ENCODE results near the genes PABPC4L and NAA15.

DNA sequence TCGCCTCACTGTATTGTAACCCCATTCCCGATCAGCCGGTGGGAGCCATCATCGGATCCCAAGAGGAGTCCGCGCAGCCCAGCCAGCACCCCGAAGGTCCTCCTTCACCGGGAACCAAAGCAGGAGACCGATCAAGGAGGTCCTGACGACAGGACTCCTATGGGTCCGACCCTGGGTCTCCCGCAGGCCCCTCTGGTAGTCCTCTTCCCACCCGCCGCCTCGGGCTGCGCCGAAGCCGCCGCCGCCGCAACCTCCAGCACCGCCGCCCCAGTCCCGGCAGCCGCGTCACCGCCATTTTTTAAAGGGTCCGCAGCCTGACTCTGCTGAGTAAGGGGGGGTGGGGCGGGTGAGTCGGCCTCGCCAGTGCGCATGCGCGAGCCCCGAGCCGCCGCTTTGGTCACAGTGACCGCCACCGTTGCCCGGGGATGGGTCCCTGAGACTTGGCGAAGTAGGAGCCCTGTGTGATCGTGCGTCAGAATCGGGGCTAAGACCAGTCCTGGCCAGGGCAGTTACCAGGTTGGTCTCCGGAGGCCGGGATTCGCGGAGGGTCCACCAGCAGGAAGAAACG, 1419.3 kb upstream of the PCDH10 start:
- PRO-cap, 4 experiments, result no peak in any of the 4 experiments
- RAMPAGE, long total RNA, 2 experiments, result no peak in any of the 2 experiments

GRCh38 chr4:134201240-134202357, at the start of gene PABPC4L:
TSS of gene PABPC4L (minus strand) at chr4:134201789.
- PRO-cap, 4 experiments, result peak in 4 of 4 experiments; most common minus-strand start chr4:134201789 (in 4)
- RAMPAGE, long total RNA, 2 experiments, result no peak in any of the 2 experiments

DNA sequence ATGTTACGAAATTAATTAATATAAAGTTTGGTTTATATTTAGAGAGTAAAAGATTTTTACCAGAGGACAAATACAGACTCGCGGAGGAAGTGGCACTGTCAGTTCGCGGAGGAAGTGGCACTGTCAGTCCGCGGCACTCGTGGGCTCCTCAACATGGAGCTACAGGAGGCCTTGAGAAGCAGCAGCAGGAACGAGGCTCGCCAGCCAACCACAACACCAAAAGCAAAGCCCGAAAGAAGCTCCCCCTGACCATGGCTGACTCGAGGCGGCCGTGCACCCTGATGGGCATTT, 125.3 kb upstream of the PABPC4L start:
- PRO-cap, 4 experiments, result no peak in any of the 4 experiments
- RAMPAGE, long total RNA, 2 experiments, result no peak in any of the 2 experiments

DNA sequence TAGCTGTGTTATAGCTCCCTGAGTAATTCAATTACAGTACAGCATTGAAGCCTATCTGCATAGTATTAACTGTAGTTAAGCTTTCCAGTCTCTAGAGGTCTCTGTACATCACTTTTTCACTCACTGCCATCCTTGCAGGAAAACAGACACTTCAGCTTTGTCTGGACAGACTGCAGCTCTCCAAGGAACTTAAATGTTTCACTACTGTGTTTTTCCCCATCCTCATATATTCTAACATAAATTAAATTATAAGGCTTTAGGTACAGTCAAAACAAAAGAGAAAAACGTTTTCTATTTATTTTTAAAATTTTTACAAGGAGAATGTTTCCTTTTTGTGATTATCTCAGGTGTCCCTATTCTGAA, 407.9 kb downstream of the PCDH18 start:
- PRO-cap, 4 experiments, result no peak in any of the 4 experiments
- RAMPAGE, long total RNA, 2 experiments, result no peak in any of the 2 experiments

GRCh38 chr4:137700591-137701170, 168.4 kb upstream of the PCDH18 start:
- PRO-cap, 4 experiments, result peak in 3 of 4 experiments; most common plus-strand start chr4:137701037 (in 2); most common minus-strand start chr4:137700865 (in 3)
- RAMPAGE, long total RNA, 2 experiments, result no peak in any of the 2 experiments

GRCh38 chr4:138090373-138090941, 151.7 kb downstream of the SLC7A11 start:
- PRO-cap, 4 experiments, result no peak in any of the 4 experiments
- RAMPAGE, long total RNA, 2 experiments, result no peak in any of the 2 experiments

- PRO-cap, 4 experiments, result no peak in any of the 4 experiments
- RAMPAGE, long total RNA, 2 experiments, result no peak in any of the 2 experiments
Observed at GRCh38 chr4:138112660-138113656, 129.2 kb downstream of the SLC7A11 start.

GRCh38 chr4:138334499-138334872, 92.3 kb upstream of the SLC7A11 start:
- PRO-cap, 4 experiments, result no peak in any of the 4 experiments
- RAMPAGE, long total RNA, 2 experiments, result no peak in any of the 2 experiments

GRCh38 chr4:138910446-138911434, 104.8 kb upstream of the NOCT start:
- PRO-cap, 4 experiments, result peak in 4 of 4 experiments; most common plus-strand start chr4:138911251 (in 3); most common minus-strand start chr4:138910905 (in 1)
- RAMPAGE, long total RNA, 2 experiments, result no peak in any of the 2 experiments

DNA sequence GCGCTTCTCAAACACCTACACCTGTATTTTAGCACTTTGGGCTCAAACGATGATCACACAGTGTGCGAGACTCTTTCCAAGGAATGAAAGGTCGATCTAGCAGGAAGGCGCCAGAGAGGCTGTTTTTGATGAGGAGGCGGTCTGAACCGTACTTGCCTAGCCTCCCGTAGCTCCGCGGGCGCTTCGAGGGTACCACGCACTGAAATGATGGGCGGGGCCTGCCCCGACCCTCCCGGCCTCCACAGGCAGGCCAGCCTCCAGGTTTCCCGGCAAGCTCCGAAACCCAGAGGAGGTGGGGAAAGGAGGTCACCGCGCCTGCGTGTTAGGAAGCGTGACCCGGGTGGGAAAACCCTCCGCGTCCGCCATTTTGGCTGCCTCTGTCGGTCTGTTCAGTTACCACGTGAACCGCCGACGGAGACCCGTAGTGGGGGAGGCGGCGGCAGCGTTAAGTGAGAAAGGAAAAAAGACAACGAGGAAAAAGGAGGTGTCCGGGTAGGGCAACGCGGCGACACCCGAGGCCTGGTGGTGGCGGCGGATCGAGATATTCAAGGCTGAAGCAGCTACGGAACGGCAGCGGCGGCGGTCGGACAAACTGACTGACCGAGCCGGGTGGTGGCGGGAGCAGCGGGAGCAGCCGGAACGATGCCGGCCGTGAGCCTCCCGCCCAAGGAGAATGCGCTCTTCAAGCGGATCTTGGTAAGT, at the start of gene NAA15:
Gene NAA15 (plus strand): TSS at position 370 of the 702 bp plus-strand sequence.
- PRO-cap, 4 experiments, result peak in 4 of 4 experiments; most common plus-strand start position 392 of the sequence (in 4); most common minus-strand start position 143 of the sequence (in 2)
- RAMPAGE, long total RNA, 2 experiments, result start-site peak on the plus strand in 2 of 2 experiments, centred at position 386 of the sequence, 40 to 146 reads per replicate

GRCh38 chr4:139387639-139388912, 65.8 kb upstream of the RAB33B start:
- PRO-cap, 4 experiments, result no peak in any of the 4 experiments
- RAMPAGE, long total RNA, 2 experiments, result no peak in any of the 2 experiments

DNA sequence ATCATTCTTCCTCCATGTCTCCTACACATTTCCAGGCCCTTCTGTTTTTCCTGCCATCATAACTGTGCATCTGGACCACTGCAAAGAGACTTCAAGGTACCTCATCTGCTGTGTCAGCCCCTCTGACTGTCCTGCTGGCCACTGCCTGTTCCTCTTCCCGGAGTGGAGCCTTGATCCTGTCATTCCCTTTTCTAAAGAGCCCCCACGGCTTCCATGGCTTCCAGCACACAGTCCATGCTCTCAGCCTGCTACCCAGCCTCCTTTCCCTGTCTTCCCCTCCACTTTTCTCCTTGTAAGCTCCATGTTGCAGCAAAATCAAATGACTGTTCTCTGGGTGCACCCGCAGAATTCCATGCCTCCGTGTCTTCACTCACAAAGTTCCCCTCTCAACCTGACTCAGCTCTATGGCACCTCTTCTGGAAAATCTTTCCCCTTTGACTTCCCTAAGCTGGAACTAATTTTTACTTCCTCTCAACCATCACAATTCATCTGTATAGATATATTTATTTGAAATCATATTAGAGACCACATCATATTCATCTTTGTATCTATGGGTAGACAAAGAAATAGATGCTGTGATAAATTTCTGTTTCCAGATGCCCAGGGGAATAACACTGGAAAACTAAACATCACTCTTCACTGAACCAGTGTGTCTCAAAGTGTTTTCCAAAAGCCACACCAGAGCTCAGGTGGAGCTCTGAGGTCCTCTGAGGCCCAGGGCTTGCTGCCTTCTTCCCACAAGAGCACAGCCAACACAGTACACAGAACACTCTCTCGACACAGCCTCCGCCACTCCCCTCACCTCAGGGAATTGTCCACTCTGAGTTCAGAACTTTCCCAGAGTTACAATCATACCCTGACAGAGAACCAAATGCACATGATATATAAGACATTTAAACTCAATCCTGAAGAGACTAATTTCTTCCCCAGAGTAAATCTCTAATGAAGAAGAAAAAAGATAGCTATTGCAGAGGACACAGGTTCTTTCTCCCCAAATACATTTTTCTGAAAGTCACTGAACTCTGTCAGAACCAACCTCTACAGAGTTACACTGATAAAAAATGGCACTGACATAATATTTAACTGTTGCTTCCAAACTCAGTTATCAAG, 3.3 kb downstream of the SETD7 start:
- PRO-cap, 4 experiments, result no peak in any of the 4 experiments
- RAMPAGE, long total RNA, 2 experiments, result no peak in any of the 2 experiments

DNA sequence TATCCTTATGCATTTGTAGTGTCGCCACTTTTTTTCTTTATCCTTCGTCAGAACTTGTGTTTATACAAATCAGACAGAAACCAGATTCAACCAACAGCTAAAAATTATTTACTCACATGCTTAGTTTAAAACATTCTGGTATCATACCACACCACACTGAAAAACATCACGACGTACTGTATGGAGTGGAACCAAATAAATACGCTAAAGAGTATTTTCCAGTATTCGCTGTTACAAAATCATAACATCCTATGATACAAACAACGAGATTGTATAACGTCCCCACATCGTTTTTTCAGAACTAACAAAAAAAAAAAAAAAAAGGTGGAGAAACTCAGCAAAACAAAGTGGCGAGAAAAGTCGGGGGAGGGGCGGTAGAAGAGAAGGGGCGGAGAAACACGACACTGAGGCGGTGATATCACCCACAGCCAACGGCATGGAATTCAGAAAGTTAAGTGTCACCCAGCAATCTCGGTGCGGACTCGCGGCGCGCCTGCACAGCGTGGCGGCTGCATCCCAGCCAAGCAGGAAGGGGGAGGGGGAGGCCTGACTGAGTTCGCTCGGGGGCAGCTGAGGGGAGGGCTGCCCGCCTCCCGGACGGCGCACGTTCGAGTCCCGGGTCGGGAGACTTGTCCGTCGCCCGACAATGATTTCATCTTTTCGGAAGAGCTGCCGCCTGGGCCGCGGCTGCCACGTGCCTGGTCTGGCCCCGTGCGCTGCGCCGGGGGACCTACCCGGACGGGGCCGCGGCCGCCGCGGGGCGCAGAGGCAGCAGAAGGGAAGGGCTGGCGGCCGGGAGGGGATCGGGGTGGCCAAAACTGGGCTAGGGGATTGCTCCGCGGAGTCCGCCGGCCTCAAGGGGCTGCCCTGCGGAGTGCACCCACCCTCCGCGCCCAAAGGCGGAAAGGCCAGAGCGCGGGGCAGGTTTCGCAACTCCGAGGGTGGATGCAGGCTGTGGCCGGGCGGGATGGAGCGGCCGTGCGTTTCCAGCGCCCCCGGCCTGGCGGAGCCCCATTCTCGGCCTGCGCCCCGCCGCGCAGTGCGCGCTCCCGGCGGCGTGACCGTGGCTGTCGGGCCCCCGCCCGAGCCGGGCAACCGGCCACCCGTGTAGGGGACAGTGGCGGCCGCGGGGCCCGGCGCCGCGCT, 769 bp downstream of the SETD7 start:
- PRO-cap, 4 experiments, result peak in 4 of 4 experiments; most common plus-strand start position 468 of the sequence (in 4); most common minus-strand start position 901 of the sequence (in 4)
- RAMPAGE, long total RNA, 2 experiments, result no peak in any of the 2 experiments

GRCh38 chr4:139740118-139740993, 74.7 kb downstream of the MGST2 start:
- PRO-cap, 4 experiments, result peak in 4 of 4 experiments; most common plus-strand start chr4:139740691 (in 3); most common minus-strand start chr4:139740606 (in 3)
- RAMPAGE, long total RNA, 2 experiments, result no peak in any of the 2 experiments

- PRO-cap, 4 experiments, result no peak in any of the 4 experiments
- RAMPAGE, long total RNA, 2 experiments, result no peak in any of the 2 experiments
Observed at GRCh38 chr4:139764046-139764550, 98.5 kb downstream of the MGST2 start.

GRCh38 chr4:139819837-139820304, 154.3 kb downstream of the MGST2 start:
- PRO-cap, 4 experiments, result no peak in any of the 4 experiments
- RAMPAGE, long total RNA, 2 experiments, result start-site peak on the minus strand in 1 of 2 experiments, at chr4:139820215-139820230 at its widest, 6 reads per replicate

DNA sequence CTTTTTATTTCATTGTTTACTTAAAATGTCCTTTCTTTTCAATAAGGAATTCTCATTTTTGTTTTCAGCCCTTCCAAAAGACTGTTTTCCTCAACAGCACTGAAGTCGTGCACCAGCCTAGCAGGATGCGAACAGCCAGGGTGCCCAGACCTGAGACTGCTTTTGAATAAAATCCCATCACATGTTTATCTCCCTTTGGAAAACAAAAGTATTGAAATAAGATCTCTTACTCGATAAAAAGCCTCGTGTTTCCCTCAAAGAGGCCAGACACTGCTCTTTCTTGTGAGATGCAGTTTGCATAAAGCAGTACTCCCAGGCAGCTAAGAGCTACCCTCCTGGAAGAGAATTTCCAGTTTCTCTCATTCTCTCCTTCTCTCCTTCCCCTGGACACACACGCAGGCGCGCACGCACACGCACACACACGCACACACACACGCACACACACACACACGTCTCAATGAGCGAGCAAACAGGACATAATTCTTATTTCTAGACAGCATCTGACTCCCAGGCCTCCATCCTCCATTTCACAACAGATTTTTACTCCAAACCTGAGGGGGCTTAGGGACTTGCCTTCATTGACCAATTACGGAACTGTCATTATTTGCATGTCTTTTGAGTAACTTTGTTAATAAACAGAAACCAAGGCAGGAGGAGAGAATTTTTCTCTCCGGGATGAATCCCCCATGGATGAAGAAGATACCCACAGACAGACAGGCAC, 236.4 kb downstream of the MGST2 start:
- PRO-cap, 4 experiments, result no peak in any of the 4 experiments
- RAMPAGE, long total RNA, 2 experiments, result no peak in any of the 2 experiments

DNA sequence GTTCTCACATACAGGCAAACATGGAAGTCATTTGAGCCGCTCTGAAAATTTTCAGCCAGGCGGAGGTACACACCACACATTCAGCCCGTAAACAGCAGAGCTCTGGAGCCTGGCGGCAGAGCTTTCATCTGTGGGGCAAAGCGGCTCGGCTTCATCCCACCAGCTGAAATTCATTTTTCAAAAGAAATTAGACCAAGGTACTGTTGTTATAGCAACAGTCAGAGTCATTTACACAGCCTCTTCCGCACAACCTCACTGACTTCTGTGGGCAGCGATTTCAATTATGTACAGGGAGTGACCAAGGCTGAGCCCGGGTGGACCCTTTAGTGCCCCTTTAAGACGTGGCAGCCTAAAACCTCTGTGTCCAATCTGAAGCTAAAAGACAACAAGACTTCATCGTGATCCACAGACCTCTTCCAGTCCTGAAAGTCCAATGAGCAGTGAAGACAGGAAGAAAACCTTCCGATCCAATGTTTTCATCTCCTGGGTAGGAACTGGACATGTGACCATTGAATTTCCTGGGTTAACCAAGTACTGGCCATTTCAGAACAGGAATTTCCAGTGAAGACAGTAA, 237.0 kb downstream of the MGST2 start:
- PRO-cap, 4 experiments, result no peak in any of the 4 experiments
- RAMPAGE, long total RNA, 2 experiments, result no peak in any of the 2 experiments

DNA sequence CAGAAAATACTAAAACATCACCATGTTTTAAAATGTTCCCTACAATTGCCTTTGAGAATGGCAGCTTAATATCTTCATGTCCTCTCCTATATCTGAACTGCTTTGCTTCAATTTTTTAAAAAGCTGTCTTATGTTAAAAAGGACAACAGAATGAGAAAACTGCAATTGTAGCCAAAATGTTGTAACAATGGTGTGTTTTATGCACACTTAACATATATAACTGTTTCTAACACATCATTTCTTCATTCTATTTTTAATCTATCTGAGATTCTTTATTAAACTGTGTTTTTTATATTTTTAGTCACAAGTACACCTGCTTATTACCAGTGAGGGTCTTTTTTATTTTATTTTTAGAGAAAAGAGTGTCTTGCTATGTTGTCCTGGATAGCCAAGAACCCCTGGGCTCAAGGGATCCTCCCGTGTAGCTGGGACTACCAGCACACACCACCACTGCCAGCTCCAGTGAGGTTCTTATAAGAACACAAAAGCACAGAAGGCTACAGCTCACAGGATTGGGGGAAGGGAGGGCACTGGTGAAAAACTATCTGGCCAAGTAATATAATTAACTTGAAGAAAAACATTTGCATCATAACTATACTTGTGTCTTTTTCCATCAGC, 188.5 kb downstream of the MAML3 start:
- PRO-cap, 4 experiments, result no peak in any of the 4 experiments
- RAMPAGE, long total RNA, 2 experiments, result no peak in any of the 2 experiments

- PRO-cap, 4 experiments, result no peak in any of the 4 experiments
- RAMPAGE, long total RNA, 2 experiments, result no peak in any of the 2 experiments
Observed at GRCh38 chr4:140098313-140099266, 55.4 kb downstream of the MAML3 start.

Measured in right lobe of liver (tissue), 4 donors.